Ovary (tissue), 7 donors: ENCODE data around the gene C1QL2.

GRCh38 chr2:113168856-113169484 lies 4.8 kb upstream of the PSD4 start:
- PRO-cap, 7 experiments = no peak in any of the 7 experiments
- RAMPAGE, long total RNA, 2 experiments = no peak in any of the 2 experiments

GRCh38 chr2:113175037-113175593 lies 1.3 kb downstream of the PSD4 start:
- PRO-cap, 7 experiments = no peak in any of the 7 experiments
- RAMPAGE, long total RNA, 2 experiments = no peak in any of the 2 experiments

DNA sequence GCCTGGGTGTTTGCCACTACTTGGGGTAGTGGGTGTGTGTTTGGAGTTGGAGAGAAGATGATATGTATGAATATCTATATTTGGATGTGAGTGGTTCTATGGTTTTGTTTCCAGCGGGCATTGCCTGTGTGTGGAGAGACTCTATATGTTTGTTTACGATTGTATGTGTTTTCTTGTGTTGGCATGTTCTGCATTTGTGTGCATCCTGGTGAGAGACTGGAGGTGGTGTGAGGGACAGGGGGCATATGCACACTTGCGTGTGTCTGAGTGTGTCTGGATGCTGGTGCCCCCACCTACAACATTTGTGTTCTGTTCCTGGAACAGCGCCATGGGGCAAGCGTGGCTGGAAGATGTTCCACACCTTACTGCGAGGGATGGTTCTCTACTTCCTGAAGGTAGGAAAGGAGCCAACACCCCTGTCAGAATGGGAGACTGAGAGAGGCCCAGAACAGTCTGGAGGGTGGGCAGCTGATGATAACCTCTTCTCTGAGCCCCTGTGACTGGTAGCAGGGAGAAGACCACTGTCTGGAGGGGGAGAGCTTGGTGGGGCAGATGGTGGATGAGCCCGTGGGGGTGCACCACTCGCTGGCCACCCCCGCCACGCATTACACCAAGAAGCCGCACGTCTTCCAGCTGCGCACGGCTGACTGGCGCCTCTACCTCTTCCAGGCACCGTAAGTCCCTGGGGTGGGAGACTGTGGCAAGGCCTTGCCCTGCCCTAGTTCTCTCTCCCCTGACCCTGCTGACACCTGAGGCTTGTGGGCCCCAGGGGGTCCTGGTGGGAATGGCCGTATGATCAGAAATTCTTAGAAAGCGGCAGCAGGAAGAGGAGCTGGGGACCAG lies 23.7 kb downstream of the PSD4 start:
- PRO-cap, 7 experiments = no peak in any of the 7 experiments
- RAMPAGE, long total RNA, 2 experiments = no peak in any of the 2 experiments

GRCh38 chr2:113237371-113238119 lies 41.2 kb downstream of the PAX8 start:
- PRO-cap, 7 experiments = no peak in any of the 7 experiments
- RAMPAGE, long total RNA, 2 experiments = no peak in any of the 2 experiments

DNA sequence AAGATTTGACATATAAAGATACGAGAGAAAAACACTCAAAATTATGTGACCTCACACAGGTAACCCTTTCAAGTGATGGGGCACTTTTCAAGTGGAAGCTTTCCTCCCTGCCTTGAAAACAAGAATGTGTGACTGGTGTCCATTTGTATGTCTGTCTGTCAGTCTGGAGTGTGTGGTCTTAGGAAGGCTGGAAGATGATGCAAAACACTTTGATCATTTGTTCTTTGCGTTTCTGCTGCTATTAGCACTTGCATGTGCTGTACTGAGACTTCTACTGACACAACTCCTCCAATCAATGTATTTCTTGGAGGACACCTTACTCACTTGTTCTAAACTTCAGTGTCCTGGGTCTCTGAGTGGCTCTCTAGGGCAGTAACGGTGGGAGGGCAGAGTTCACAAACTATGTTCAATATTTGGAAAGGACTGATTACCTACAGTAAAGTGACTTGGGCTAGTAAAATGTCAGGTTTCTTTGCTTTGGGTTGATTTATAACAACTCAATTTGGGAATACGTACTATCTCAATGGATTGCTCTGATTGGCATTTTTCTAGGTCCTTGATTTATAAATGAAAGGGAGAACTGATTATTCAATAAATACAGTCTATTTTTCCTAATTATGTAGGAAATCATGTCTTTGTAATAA lies 49.3 kb upstream of the PAX8 start:
- PRO-cap, 7 experiments = no peak in any of the 7 experiments
- RAMPAGE, long total RNA, 2 experiments = no peak in any of the 2 experiments

DNA sequence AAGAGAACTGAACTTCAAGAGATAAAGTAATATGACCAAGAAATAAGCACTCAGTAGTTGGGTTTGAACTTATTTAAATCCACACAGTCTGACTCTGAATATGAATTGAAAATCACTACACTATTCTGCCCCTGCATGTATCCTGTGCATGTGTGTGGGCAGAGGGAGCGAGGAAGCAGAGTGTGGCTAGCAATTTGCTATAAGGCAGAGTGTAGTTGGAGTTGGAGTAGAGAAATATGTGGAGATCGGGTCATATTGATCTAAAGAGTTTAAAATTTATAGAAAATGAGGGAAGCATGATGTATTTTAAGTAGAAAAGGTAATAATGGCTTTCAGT lies 1679.3 kb upstream of the DDX18 start:
- PRO-cap, 7 experiments = no peak in any of the 7 experiments
- RAMPAGE, long total RNA, 2 experiments = no peak in any of the 2 experiments

DNA sequence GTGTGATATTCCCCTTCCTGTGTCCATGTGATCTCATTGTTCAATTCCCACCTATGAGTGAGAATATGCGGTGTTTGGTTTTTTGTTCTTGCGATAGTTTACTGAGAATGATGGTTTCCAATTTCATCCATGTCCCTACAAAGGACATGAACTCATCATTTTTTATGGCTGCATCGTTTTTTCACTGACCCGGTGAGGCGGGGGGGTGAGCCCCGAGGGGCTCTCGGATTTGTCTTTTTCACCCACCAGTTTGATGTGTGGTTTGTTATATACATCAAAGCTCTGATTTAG lies 802.3 kb upstream of the DDX18 start:
- PRO-cap, 7 experiments = peak in 1 of 7 experiments; most common plus-strand start position 192 of the sequence (in 1)
- RAMPAGE, long total RNA, 2 experiments = no peak in any of the 2 experiments

DNA sequence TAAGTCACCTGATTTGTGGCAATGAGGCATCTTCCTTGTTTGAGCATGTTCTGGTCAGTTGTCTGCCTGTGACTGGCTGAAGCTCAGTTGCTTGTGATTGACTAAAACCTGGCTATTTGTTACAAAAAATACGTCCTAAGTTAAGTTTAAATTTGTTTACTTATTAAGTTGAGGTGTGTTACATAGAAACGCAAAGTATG lies 746.0 kb upstream of the DDX18 start:
- PRO-cap, 7 experiments = no peak in any of the 7 experiments
- RAMPAGE, long total RNA, 2 experiments = no peak in any of the 2 experiments

- PRO-cap, 7 experiments = no peak in any of the 7 experiments
- RAMPAGE, long total RNA, 2 experiments = no peak in any of the 2 experiments
Observed at GRCh38 chr2:117205332-117205819, 609.1 kb upstream of the DDX18 start.

- PRO-cap, 7 experiments = no peak in any of the 7 experiments
- RAMPAGE, long total RNA, 2 experiments = no peak in any of the 2 experiments
Observed at GRCh38 chr2:117849833-117850411, 35.4 kb downstream of the DDX18 start.

GRCh38 chr2:117942798-117943419 lies 71.0 kb downstream of the CCDC93 start:
- PRO-cap, 7 experiments = no peak in any of the 7 experiments
- RAMPAGE, long total RNA, 2 experiments = no peak in any of the 2 experiments

DNA sequence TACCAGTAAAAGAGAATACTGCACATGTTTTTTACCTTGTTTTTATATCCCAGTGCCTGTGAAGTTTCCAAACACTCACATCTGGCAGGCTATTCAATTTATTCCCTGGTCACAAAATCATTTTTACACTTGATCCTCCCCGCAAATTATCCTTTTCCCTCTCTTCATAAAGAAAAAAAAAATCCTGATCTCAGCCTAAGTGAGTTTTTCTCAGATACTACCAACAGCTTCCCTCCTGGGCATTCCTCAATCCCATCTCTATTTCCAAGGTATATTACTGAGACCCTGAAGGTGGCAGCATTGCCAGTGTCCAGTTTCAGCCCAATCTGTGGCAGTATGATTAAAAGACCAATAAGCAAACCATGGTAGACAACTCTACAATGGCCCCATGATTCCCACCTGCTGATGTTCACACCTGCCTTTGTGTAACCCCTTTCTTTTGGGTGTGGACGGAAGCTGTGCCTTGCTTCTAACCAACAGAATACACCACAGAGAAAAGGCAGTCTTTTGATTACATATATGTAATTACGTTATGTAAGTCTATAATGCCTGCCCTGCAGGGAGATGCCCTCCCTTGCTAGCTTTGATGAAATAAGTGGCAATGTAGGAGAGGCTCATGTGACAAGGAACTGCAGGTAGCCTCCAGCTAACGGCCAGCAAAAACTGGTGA lies 45.1 kb downstream of the CCDC93 start:
- PRO-cap, 7 experiments = no peak in any of the 7 experiments
- RAMPAGE, long total RNA, 2 experiments = no peak in any of the 2 experiments

- PRO-cap, 7 experiments = no peak in any of the 7 experiments
- RAMPAGE, long total RNA, 2 experiments = no peak in any of the 2 experiments
Observed at GRCh38 chr2:118000472-118001096, 13.3 kb downstream of the CCDC93 start.

DNA sequence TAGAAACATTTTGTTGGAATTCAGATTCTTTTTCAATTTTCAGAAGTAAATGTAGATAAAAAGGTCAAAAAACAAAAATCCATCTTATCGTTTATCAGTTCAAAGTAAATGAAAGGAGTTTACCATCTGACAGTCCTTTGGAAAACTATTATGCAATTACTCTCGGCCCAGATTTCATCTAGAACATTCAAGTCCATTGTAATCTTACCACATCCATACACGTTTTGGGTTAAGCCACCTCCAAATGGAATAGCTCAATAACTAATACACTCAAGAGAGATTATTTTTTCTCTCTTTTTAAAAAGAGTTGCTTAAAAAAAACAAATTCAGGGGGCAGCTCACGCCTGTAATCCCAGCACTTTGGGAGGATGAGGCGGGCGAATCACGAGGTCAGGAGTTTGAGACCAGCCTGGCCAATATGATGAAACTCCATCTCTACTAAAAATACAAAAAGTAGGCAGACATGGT lies 1.2 kb upstream of the INSIG2 start:
- PRO-cap, 7 experiments = no peak in any of the 7 experiments
- RAMPAGE, long total RNA, 2 experiments = no peak in any of the 2 experiments

DNA sequence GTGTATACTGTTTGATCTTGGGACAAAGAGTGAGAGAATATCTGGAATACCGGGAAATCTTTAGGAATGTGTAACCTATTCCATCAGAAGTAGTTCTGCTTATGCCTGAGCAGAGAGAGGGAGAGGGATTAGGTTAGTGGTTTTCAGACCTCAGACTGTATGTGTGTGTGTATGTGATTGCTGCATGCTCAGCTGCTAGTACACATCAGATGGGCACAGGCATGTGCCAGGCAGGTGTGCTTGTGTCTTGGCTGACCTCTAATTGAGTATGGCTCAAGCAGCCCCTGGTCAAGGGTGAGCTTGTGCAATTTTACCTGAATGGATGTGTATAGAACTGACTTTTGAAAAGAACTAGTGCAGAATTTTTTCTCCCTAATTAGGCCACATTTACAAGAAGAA lies 91.2 kb downstream of the INSIG2 start:
- PRO-cap, 7 experiments = no peak in any of the 7 experiments
- RAMPAGE, long total RNA, 2 experiments = no peak in any of the 2 experiments

DNA sequence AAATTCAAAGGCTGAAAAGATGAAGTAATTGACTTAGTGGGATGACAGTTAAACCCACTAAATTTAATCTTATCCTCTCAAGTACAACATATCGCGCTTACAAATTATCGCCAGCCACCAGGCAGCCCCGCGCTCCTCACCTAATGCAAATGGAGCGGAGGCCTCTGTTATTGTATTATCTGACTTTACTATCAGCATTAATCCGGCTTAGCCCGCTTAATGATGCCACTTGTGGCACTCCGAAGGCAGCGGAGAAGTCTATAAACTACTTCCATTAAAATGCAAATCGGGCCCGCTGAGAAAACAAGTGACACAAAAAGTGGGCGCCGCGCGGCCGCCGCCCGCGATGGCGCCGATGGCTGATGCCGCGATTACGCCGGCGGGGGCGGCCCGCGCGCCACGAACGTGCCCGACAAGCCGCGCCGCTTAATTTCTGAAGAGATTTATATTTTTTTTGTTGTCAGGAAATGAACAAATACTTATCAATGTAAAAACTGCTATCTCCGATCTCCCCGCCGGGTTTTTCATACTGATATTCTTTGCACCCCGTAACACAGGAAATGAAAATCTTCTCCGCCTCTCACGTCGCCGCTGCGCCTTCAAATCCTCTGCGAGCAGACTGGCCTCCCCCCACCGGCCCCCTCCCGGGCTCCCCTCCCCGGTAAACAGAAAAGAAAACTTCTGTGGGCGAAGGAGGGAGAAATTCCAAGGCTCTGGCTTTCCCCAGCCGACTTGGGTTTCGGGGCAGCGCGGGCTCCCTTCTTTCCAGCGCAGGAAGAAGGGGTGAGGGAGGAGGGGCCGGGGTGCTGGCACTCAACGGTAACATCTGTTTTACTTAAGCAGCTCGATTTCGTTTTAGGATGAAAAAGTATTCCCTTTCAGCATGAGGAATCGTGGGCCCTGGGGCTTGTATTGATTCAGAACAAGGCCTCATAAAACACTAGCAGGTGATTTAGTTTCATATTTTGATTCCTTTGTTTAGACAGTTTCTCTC lies 221.9 kb downstream of the INSIG2 start:
- PRO-cap, 7 experiments = peak in 2 of 7 experiments; most common plus-strand start position 370 of the sequence (in 1); most common minus-strand start position 357 of the sequence (in 1)
- RAMPAGE, long total RNA, 2 experiments = no peak in any of the 2 experiments

- PRO-cap, 7 experiments = no peak in any of the 7 experiments
- RAMPAGE, long total RNA, 2 experiments = no peak in any of the 2 experiments
Observed at GRCh38 chr2:118902702-118903186, 39.2 kb upstream of the MARCO start.

GRCh38 chr2:119158657-119158980 lies at the start of gene C1QL2:
Gene C1QL2, minus strand, starts transcription at chr2:119158751.
- PRO-cap, 7 experiments = no peak in any of the 7 experiments
- RAMPAGE, long total RNA, 2 experiments = no peak in any of the 2 experiments

GRCh38 chr2:119339272-119339771 lies 27.3 kb downstream of the C2orf76 start:
- PRO-cap, 7 experiments = no peak in any of the 7 experiments
- RAMPAGE, long total RNA, 2 experiments = no peak in any of the 2 experiments

DNA sequence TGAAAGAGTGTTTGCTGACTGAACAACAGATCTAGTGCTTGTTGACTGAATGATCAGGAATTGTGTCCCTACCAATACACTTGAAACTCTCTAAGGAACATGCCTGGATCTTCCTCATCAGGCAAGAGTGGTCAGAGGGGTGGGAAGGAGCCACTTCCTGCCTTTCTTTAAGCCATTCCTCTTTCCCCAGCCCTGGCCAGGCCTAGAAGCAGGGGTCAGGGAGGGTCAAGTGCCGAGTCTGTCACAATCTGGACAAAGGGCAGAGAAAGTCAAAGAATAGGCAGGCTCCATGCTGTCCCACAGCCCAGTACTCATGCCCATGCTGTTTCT lies 3.0 kb upstream of the TMEM37 start:
- PRO-cap, 7 experiments = no peak in any of the 7 experiments
- RAMPAGE, long total RNA, 2 experiments = no peak in any of the 2 experiments